ENCODE results near the gene PRUNE2.

DNA sequence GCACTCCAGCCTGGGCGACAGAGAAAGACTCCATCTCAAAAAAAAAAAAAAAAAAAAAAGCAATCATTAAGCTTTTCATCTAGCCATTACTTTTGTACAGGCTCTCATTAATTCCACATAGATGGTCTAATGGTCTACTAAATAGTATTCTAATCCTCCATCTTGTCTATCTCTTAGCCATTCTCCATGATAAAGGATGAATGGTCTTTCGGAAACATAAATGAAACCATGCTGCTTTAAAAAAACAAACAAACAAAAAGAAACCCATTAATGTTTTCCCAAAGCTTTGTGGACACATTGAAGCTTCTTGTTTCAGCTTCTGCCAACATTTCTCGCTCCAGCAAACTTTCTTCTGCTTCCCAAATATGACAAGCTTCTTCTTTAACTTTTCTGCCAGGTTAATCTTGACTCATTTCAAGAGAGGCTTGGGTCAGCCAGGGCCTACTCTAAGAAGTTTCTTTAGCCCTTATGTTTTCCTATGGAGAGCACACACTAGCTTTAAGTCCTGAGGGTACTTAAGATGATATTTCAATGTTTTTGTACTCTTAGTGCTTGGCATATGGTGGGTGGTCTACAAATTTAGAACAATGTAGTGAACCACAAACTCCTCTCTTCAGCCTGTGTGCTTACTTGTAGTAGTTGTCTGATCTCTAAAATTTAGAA lies 6.1 kb downstream of the ANXA1 start:
- PRO-cap = no peak

DNA sequence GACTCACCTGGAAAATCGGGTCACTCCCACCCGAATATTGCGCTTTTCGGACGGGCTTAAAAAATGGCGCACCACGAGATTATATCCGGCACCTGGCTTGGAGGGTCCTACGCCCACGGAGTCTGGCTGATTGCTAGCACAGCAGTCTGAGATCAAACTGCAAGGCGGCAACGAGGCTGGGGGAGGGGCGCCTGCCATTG lies 72.7 kb upstream of the RORB start:
- PRO-cap = no peak

GRCh38 chr9:74642366-74642855 lies 145.3 kb downstream of the RORB start:
- PRO-cap = no peak

DNA sequence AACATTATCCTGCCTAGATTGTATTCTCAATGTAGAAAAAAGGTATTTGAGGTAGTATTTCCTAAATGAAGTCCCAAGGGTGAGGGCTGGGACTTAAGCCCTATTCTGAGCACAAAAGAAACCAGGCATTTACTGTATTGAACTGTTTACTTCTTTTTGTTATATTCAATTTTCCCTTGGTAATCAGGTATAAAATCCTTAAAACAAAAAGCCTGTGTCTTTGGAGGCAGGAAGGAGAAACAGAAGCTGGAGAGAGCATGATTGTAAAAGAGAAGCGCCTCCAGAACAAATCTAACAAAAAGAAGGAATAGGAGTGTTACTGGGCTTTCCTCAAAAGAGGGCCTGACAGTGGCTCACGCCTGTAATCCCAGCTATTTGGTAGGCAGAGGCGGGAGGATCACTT lies 3.2 kb downstream of the C9orf40 start:
- PRO-cap = no peak

DNA sequence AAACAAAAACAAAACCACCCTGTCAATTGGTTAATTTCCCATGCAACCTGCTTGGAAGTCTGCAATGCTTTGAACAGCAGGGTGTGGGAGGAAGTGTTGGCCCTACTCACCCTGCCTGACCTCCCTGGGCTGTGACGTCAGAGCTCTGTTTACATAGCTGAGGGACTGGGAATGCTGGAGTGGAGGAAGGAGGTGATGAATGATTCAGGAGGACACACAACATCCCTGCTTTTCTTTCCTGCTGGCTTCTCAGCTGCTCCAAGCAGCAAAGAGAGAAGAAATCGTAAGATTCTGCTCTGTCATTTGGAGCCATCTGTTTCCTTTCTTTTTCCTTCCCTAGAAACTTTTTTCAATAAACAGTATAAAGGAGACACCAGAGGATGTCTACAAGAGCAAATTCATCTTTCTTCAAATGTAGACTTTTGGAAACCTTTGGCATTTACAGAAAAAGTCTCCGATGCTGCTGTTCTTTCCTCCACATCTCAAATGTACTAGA lies 19.0 kb downstream of the RFK start:
- PRO-cap = no peak

DNA sequence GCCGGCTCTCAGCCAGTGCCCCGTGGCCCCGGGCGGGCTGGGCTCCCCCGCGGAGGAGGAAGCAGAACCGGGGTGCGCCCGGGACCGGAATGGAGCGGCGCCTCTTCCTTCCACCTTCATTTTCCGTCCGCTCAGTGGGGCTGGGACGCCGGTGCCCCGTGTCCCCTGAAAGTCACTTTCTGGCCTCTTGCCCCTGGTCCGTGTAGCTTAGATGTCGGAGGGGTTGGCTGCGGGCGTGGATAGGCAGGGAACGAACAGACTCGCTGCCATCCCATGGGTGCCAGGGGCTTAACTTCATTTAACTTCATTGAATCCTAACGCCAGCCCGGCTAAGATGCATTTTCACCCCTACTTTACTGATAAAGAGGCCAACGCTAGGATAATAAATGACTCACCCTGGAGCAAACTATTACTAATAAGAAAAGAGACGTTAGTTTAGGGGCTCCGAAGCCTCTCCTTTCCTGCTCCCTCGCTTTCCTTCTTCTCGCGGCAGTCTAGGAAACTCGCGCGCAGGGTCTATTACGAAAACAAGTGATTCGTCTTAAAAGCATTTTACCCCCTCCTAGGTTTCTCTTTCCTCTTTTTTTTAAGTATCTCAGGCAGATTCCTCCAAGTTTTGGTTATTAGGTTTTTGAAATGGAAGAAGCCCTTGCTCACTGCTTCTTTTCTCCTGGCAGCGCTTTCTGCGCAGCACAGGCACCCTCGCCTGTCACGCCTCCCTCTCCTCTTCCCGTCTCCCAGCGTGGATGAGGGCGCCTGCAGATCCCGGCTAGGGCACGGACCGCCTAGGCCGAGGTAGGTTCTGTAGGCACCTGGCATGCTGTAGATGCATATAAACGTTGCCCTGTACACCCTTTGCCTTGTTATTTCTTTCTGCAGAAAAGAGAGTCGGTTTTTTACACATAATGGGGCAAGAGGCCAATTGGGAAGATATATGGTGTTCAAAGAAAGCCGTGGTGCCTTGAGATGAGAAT lies 688 bp downstream of the GCNT1 start:
- PRO-cap = unidirectional peak, plus-strand start at position 119 of the sequence

GRCh38 chr9:76677202-76678083 lies 218.5 kb downstream of the GCNT1 start:
- PRO-cap = no peak

DNA sequence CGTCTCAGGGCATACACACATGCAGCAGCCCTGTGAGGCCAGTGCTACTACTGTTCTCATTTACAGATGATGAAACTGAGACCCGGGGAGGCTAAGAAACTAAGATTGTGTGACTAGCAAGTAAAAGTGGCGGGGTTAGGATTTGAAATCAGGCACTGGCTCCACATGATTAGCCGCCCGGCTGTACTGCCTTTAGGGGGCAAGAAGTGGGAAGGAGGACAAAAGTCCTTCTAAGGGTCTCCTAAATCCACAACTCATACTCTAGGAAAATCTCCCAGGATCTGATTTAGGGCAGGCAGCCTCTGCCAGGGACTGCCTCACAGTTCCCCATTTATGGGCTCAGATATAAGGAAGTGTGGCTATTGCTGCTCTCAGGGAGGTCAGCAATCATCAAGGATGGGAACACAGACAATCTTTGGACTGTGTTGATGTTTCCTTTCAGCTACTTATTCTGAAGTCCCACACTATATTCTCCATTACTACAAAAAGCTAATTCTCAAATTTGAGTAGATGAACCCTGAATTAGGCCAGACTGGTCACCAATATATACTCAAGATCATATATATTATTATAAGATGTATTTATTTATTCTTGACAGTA lies 7.8 kb downstream of the PRUNE2 start:
- PRO-cap = no peak

GRCh38 chr9:76906004-76907162 lies at the start of gene PRUNE2:
Gene PRUNE2 (minus strand): TSS chr9:76906114.
- PRO-cap = unidirectional peak, minus-strand start at chr9:76906105

- PRO-cap = no peak
Measured at GRCh38 chr9:76956178-76957018, 50.5 kb upstream of the PRUNE2 start.

DNA sequence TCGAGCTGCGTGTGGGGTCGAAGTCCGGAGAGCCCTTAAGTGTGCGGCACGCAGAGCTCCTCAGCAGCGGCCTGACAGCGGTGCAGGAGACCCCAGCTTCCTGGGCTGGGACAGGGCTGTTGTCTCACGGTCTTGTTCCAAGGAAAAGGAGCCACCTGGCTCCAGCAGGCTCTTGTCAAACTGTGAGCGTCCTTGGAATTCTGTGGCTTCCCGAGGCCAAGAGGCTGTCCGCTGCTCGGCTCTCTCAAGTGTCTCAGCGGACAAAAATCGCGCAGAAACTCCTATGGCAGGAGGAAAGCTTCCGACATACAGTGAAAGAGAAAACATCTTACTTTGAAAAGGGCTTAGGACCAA lies 2.7 kb upstream of the FOXB2 start:
- PRO-cap = no peak

- PRO-cap = no peak
Measured at GRCh38 chr9:77408823-77409791, 231.8 kb downstream of the VPS13A start.

- PRO-cap = no peak
Measured at GRCh38 chr9:77740084-77740640, 92.0 kb upstream of the GNA14 start.

DNA sequence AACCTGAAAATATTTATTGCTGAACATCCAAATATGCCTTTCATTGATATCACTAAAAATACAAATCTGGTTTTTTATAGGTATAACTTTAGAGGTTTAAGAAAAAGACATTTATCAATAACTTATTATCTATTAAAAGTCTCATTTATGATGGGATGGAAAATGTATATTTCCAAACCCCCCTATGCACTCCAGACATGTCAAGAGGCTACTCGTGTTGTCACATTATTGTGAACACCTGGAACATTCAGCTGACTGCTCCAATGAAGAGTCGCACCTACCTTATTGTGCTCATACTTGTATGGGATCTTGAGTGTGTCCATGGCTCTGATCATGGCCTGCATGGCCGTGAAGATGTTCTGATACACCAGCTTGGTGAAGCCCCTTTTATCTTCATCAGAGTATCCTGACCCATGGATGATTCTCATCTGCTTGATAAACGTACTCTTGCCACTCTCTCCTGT lies 109.7 kb downstream of the GNAQ start:
- PRO-cap = no peak

GRCh38 chr9:78022842-78023547 lies 8.6 kb downstream of the GNAQ start:
- PRO-cap = no peak

- PRO-cap = no peak
Measured at GRCh38 chr9:78035355-78035730, 3.7 kb upstream of the GNAQ start.

DNA sequence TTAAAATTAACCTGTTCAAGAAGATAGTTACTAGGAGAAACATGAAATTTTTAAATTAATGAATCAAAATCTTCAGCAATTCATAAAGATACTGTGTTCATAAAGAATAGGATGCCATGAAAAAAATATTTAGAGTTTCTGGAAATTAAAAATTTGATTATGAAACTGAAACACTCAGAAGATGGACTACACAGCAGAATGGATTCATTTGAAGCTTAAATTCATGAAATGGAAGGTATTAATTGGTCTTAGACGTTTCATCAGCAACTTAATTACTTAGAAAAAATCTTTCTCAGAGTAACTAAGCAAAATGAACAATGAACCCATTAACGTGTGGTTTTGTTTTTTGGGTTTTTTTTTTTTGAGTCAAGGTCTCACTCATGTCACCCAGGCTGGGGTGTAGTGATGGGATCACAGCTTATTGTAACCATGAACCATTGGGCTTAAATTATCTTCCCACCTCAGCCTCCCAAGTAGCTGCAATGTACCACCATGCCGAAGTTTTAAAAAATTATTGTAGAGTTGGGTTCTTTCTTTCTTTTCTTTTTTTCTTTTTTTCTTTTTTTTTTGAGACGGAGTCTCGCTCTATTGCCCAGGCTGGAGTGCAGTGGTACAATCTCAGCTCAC lies 25.5 kb upstream of the PSAT1 start:
- PRO-cap = no peak

GRCh38 chr9:78272546-78273138 lies 24.3 kb upstream of the PSAT1 start:
- PRO-cap = no peak

DNA sequence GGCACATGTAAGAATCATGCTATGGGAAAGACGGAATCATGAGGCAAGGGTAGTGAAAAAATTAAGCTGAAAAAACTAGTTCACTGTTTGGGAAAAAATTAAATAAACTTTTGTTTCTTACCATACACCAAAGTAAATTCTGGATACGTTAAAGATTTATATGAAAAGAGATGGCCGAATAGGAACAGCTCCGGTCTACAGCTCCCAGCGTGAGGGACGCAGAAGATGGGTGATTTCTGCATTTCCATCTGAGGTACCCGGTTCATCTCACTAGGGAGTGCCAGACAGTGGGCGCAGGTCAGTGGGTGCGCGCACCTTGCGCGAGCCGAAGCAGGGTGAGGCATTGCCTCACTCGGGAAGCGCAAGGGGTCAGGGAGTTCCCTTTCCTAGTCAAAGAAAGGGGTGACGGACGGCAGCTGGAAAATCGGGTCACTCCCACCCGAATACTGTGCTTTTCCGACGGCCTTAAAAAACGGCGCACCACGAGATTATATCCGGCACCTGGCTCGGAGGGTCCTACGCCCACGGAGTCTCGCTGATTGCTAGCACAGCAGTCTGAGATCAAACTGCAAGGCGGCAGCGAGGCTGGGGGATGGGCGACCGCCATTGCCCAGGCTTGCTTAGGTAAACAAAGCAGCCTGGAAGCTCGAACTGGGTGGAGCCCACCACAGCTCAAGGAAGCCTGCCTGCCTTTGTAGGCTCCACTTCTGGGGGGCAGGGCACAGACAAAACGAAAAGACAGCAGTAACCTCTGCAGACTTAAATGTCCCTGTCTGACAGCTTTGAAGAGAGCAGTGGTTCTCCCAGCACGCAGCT lies 132.8 kb upstream of the TLE4 start:
- PRO-cap = no peak

- PRO-cap = bidirectional peak, plus-strand start at chr9:79624395, minus-strand start at chr9:79624244
Measured at GRCh38 chr9:79623649-79624534, 52.1 kb downstream of the TLE4 start.